Liver (tissue), 9 donors: ENCODE data around the genes TRABD2B, DMRTA2 and CDKN2C.

- PRO-cap, 5 experiments, result no peak in any of the 5 experiments
- RAMPAGE, long total RNA, 2 experiments, result no peak in any of the 2 experiments
- RRBS, result 29% methylated on average over 57 of the region's 84 CpGs
Observed at GRCh38 chr1:47438878-47439495, 1.1 kb downstream of the FOXD2 start.

- PRO-cap, 5 experiments, result no peak in any of the 5 experiments
- RAMPAGE, long total RNA, 2 experiments, result no peak in any of the 2 experiments
- RRBS, result no CpG with 5 or more reads among the region's 16 CpGs
Observed at GRCh38 chr1:47764824-47765802, 232.1 kb downstream of the TRABD2B start.

- PRO-cap, 5 experiments, result no peak in any of the 5 experiments
- RAMPAGE, long total RNA, 2 experiments, result no peak in any of the 2 experiments
- RRBS, result no CpG with 5 or more reads among the region's 19 CpGs
Observed at GRCh38 chr1:47775033-47775629, 222.1 kb downstream of the TRABD2B start.

GRCh38 chr1:47986715-47987264, 10.4 kb downstream of the TRABD2B start:
- PRO-cap, 5 experiments, result peak in 1 of 5 experiments; most common plus-strand start chr1:47986813 (in 1)
- RAMPAGE, long total RNA, 2 experiments, result no peak in any of the 2 experiments
- RRBS, result no CpG with 5 or more reads among the region's 22 CpGs

DNA sequence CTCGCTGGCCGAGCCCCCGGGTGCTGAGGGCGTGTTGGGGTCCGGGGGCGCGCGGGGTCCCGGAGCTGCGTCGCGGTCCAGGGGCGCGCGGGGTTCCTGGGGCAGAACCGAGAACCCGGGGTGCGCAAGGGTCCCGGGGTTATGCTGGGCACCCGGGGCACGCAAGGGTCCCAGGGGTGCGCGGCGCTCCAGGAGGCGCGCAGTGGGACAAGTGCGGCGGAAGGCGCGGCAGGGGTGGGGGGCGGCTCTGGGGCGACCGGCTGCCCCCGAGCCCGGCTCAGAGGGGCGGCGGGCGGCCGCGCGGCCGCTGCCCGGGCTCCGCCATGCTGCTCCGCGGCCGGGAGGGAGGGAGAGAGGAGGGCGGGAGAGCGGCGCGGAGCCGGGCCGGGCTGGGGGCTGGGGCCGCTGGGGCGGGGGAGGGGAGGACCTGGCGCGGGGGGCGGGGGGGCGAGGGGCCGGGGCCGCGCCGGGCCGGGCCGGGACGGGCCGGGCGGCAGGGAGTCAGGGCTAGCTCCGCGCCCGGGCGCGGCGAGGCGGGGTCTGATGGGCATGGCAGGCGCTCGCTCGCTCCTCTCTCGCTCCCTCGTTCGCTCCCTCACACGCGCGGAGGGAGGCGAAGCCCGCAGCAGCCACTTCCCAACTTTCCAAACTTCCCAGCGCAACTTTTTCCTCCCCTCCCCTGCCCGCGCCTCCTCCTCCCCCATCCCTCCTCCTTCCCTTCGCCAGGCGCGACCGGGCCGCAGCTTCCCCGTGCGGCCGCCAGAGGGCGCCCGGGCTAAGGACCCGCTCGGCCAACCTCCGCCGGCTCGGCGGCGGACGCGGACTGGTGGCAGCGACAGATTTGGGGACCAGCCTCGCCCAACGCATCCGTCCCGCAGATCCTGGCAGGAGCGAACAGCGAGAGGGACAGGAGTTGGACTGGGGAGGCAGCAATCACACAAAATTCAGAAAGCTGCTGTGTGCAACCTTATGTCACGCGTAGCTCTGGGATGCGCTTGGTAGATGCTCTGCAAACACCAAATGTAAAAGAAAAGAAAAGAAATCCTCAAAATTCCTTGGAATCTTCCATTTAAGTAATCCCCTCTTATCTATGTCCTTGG, at the start of gene TRABD2B:
Gene TRABD2B, minus strand, starts transcription at position 356 of the 1,100 bp plus-strand sequence.
- PRO-cap, 5 experiments, result peak in 5 of 5 experiments; most common plus-strand start position 598 of the sequence (in 5); most common minus-strand start position 339 of the sequence (in 5)
- RAMPAGE, long total RNA, 2 experiments, result no peak in any of the 2 experiments
- RRBS, result 2% methylated on average over 44 of the region's 118 CpGs

- PRO-cap, 5 experiments, result no peak in any of the 5 experiments
- RAMPAGE, long total RNA, 2 experiments, result no peak in any of the 2 experiments
- RRBS, result no CpG with 5 or more reads among the region's 16 CpGs
Observed at GRCh38 chr1:48093648-48094259, 96.6 kb upstream of the TRABD2B start.

GRCh38 chr1:48230315-48230956, 7.9 kb downstream of the SLC5A9 start:
- PRO-cap, 5 experiments, result no peak in any of the 5 experiments
- RAMPAGE, long total RNA, 2 experiments, result no peak in any of the 2 experiments
- RRBS, result no CpG with 5 or more reads among the region's 5 CpGs

DNA sequence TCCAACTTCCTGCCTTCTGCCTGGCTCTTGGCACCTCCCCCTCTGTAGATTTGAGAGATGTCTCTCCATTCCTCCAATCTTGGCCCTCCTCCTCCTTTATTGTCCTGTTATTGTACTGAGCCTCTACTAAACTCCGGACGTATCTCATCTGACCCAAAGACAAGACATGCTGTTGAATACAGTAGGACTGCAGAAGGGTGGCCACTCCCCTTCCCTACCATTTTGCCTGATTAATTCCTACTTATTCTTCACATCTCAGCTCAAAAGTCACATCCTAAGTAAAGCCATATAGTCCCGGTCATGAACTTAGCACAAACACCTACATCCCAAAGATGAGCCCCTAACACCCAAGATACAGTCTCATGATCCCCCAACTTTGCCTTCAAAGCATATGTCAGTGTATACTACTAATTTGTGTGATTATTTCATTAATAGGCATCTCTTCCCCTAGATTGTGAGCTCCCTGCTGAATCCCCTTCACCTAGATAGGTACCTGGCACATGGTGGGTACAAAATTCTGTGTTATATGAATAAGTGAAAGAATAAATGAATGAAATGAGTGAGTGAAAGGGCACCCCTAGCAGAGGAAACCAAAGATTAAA, 26.8 kb downstream of the SLC5A9 start:
- PRO-cap, 5 experiments, result no peak in any of the 5 experiments
- RAMPAGE, long total RNA, 2 experiments, result no peak in any of the 2 experiments
- RRBS, result no CpG with 5 or more reads among the region's 3 CpGs

DNA sequence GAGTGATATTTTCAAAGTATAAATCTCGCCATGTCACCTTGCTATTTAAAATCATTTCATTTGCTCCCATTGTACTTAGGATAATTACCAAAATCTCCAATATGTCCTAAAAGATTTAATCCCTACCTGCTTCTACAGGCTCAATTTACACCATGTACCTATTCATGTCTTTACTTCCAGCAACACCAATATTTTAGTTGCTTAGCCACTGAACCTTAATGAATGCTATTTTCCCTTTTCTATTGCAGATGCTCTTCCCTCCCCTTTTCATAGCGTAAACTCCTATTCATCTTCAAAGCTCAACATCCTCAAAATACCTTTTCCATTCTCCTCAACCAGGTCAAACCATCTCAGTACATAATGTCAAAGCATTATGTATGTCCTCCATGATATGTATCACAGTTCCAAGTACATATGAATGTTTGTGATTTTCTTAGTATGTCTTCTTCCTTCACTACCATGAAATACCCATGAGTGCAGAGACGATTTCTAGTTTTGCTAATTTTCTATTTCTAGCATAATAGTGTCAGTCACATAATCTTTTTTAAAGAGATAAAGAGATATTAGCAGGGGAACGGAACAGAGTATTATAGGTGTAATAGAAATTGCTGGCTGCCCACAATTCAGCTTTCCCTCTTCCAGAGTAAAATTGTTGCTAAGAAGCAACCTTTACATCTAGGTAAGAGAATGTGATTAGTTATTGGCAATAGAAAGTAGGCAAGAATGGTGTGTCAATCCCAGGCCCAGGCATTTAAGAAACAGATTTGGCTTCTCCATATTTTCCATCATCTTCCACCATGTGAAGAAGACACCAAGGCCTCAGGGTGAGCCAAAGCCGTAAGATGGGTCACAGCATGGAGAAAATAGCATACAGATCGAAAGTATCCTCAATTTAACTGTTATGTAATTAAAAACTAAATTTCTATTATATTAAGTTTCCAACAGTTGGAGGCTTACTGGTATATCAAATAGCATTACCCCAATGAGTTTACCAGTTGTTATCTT, 94.5 kb downstream of the SPATA6 start:
- PRO-cap, 5 experiments, result no peak in any of the 5 experiments
- RAMPAGE, long total RNA, 2 experiments, result no peak in any of the 2 experiments
- RRBS, result no CpG with 5 or more reads among the region's 6 CpGs

- PRO-cap, 5 experiments, result no peak in any of the 5 experiments
- RAMPAGE, long total RNA, 2 experiments, result no peak in any of the 2 experiments
- RRBS, result no CpG with 5 or more reads among the region's 5 CpGs
Observed at GRCh38 chr1:48451523-48452170, 20.4 kb downstream of the SPATA6 start.

- PRO-cap, 5 experiments, result peak in 5 of 5 experiments; most common plus-strand start chr1:48472389 (in 5)
- RAMPAGE, long total RNA, 2 experiments, result no peak in any of the 2 experiments
- RRBS, result no CpG with 5 or more reads among the region's 14 CpGs
Observed at GRCh38 chr1:48472323-48472654, 285 bp upstream of the SPATA6 start.

GRCh38 chr1:50332752-50333397, 90.4 kb downstream of the DMRTA2 start:
- PRO-cap, 5 experiments, result no peak in any of the 5 experiments
- RAMPAGE, long total RNA, 2 experiments, result no peak in any of the 2 experiments
- RRBS, result 11% methylated on average over 17 of the region's 57 CpGs

DNA sequence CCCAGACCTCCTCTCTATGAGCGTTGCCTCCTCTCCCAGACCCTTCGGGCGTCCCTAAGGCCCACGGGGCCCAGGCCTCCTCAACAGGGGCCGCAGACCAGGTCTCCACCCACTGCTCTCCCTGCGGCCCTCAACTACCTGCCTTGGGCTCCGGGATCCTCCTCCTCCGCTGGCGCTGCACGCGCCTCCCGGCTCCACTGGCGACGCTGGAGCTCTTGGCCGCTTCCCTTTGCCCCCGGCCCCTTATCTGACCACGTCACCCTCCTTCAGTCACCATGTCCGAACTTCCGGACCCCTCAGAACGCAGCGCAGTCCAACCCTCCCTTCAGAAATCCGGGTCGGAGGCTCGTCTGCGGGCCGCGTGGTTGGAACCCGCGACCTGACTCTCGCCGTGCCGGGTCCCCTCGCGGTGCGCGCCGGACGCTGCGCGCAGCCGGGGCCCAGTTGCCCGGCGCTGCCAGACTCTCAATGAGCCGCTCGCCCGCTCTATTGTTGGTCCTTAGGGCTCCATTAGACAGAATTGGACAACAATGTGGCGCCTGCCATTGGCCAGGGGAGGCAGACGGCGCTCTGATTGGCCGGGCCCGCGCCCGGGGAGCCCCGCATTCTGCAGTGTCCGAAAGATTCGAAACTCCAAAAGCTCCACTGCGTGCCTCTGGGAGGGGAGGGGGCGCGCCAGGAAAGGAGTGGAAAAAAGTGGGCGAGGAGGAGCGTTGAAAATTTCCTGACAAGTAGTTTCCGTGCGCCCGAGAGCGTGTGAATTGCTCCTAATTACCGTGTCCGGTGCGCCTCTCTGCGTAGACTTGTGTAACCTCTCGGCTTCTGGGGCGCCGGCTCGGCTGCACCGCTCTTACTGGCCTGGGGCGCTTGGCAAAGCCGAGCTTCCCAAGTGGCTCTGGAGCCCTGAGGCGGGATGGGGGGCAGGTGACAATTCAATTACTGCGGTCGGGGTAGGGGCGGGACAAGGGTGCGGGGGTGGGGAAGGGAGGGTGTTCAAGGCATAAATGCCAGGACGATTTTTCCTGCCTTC, at the start of gene DMRTA2:
Gene DMRTA2, minus strand, starts transcription at position 470 of the 1,030 bp plus-strand sequence.
- PRO-cap, 5 experiments, result no peak in any of the 5 experiments
- RAMPAGE, long total RNA, 2 experiments, result no peak in any of the 2 experiments
- RRBS, result 17% methylated on average over 31 of the region's 82 CpGs

- PRO-cap, 5 experiments, result no peak in any of the 5 experiments
- RAMPAGE, long total RNA, 2 experiments, result no peak in any of the 2 experiments
- RRBS, result no CpG with 5 or more reads among the region's 6 CpGs
Observed at GRCh38 chr1:50842699-50843483, 117.2 kb downstream of the FAF1 start.

DNA sequence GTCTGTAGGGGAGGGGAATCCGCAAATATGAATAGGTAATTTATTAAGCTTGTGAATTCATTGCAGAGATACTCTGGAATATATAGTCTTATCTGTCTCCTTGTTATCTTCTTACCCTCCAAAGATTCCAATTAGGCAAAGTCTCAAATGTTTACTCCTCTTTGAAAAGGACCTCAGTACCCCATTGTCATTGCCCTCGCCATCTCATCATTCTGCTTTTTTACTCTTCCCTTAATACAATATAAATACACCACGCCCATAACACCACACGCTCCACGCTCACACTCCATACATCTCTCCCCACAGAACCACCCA, 1.0 kb downstream of the FAF1 start:
- PRO-cap, 5 experiments, result no peak in any of the 5 experiments
- RAMPAGE, long total RNA, 2 experiments, result no peak in any of the 2 experiments
- RRBS, result no CpG with 5 or more reads among the region's 5 CpGs

DNA sequence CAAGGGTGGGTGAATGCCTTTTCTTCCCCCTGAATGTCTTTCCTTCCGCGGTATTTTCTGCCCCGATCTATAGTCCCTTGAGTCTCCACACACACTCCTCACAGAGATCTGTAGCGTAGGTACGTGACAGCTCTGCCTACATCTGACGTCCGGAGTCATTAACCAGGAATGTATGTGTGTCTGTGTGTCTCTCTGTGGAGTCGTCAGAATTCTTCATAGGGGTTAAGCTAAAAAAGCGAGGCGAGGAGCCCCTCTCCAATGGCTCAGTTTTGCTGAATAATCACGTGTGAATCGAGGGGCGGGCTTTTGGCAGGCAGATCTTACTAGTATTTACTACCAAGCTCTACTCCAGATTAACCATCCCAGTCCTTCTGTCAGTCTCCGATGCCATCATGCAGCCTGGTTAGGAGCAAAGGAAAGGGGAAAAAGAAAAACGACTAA, at the start of gene CDKN2C:
Gene CDKN2C, plus strand, starts transcription at position 351 of the 441 bp plus-strand sequence.
- PRO-cap, 5 experiments, result peak in 5 of 5 experiments; most common plus-strand start position 360 of the sequence (in 2); most common minus-strand start position 205 of the sequence (in 4)
- RAMPAGE, long total RNA, 2 experiments, result start-site peak on the plus strand in 1 of 2 experiments, centred at position 360 of the sequence, 14 reads per replicate
- RRBS, result no CpG with 5 or more reads among the region's 15 CpGs

- PRO-cap, 5 experiments, result no peak in any of the 5 experiments
- RAMPAGE, long total RNA, 2 experiments, result no peak in any of the 2 experiments
- RRBS, result no CpG with 5 or more reads among the region's 14 CpGs
Observed at GRCh38 chr1:51330894-51332017, 894 bp upstream of the TTC39A start.

- PRO-cap, 5 experiments, result no peak in any of the 5 experiments
- RAMPAGE, long total RNA, 2 experiments, result no peak in any of the 2 experiments
- RRBS, result no CpG with 5 or more reads among the region's 7 CpGs
Observed at GRCh38 chr1:51334746-51335262, 4.4 kb upstream of the TTC39A start.

DNA sequence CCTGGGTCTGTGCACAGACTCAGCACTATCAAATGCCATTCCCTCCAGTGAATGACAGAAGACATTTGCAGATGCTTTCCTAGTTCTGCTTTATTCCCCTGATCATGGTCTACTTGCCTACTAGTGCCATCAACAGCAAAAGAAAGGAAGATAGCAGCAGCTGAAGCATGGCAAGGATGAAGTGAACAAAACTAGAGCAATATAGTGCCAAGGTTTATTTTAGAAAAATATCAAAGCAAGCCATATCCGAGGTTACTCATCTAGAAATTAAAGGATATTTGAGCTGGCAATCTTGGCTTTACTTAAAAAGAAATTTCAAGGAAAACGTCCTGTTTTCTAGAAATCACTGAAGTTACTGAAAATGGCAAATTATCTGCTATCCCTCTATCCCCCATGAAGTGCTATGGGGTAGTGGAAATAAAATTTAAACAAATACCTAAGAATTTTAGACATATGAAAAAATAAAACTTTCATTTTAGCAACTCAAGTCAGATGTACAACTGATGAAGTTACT, 85.9 kb upstream of the TTC39A start:
- PRO-cap, 5 experiments, result no peak in any of the 5 experiments
- RAMPAGE, long total RNA, 2 experiments, result no peak in any of the 2 experiments
- RRBS, result no CpG with 5 or more reads among the region's 2 CpGs

- PRO-cap, 5 experiments, result no peak in any of the 5 experiments
- RAMPAGE, long total RNA, 2 experiments, result no peak in any of the 2 experiments
- RRBS, result no CpG with 5 or more reads among the region's 17 CpGs
Observed at GRCh38 chr1:51478756-51479608, 40.1 kb downstream of the EPS15 start.